OVCAR3 (cell line): ENCODE data around the gene EMCN.

- RRBS, result 5% methylated on average over 27 of the region's 69 CpGs
Observed at GRCh38 chr4:98927942-98928972, 676 bp downstream of the EIF4E start.

DNA sequence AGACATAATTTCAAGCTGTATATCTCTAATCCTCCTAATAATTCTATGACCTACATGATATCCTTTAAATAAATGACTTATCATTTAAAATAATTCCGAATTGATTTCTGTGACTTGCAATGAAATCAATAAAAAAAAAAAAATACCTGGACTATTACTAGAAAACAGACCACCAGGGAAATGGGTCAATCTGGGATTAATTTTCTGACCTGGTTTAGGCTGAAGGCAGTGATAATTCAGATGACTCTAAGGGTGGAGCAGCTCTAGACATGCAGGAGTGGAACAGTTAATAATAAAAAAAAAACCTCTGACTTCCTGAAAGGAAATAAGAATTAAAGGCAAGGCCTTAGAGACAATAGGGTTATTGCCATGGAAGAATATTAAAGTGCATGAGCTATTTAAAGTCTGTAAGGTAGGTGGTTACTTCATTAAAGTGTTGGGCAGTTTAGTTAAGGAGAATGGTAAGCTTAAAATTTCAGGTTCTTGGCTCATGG, 14.5 kb upstream of the ADH5 start:
- RRBS, result no CpG with 5 or more reads among the region's 1 CpG

- RRBS, result no CpG with 5 or more reads among the region's 3 CpGs
Observed at GRCh38 chr4:99310570-99311232, 10.5 kb downstream of the ADH1B start.

- RRBS, result no CpG with 5 or more reads among the region's 3 CpGs
Observed at GRCh38 chr4:99413018-99413250, 22.2 kb downstream of the ADH7 start.

DNA sequence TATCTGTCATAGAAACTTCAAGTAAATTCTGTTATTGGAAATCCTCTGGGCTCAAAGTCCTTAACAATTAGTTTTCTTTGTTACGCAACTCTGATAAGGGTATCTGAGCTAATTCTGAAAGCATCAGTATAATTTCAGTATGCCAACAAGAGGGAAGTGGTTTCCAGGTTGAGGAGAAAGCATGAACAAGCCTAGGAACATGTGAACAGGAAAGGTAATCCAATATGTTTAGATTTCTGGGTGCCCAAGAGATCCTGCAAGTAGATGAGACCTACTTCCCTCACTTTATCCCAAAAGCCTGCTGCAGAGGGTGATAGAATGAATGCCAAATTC, 21.9 kb downstream of the ADH7 start:
- RRBS, result no CpG with 5 or more reads among the region's 1 CpG

- RRBS, result no CpG with 5 or more reads among the region's 7 CpGs
Observed at GRCh38 chr4:99642568-99643074, 15.0 kb downstream of the C4orf54 start.

- RRBS, result no CpG with 5 or more reads among the region's 1 CpG
Observed at GRCh38 chr4:99648263-99648779, 9.3 kb downstream of the C4orf54 start.

GRCh38 chr4:99945724-99946345, 583 bp downstream of the DNAJB14 start:
- RRBS, result 4% methylated on average over 11 of the region's 24 CpGs

DNA sequence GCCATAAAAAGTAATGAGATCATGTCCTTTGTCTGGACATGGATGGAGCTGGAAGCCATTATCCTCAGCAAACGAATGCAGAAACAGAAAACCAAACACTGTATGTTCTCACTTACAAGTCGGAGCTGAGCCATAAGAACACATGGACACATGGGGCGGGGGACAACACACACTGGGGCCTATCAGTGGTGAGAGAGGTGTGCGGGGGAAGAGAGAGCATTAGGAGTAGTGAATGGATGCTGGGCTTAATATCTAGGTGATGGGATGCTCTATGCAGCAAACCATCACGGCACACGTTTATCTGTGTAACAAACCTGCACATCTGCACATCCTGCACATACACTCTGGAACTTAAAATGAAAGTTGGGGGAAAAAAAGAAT, 81.2 kb downstream of the EMCN start:
- RRBS, result no CpG with 5 or more reads among the region's 6 CpGs

DNA sequence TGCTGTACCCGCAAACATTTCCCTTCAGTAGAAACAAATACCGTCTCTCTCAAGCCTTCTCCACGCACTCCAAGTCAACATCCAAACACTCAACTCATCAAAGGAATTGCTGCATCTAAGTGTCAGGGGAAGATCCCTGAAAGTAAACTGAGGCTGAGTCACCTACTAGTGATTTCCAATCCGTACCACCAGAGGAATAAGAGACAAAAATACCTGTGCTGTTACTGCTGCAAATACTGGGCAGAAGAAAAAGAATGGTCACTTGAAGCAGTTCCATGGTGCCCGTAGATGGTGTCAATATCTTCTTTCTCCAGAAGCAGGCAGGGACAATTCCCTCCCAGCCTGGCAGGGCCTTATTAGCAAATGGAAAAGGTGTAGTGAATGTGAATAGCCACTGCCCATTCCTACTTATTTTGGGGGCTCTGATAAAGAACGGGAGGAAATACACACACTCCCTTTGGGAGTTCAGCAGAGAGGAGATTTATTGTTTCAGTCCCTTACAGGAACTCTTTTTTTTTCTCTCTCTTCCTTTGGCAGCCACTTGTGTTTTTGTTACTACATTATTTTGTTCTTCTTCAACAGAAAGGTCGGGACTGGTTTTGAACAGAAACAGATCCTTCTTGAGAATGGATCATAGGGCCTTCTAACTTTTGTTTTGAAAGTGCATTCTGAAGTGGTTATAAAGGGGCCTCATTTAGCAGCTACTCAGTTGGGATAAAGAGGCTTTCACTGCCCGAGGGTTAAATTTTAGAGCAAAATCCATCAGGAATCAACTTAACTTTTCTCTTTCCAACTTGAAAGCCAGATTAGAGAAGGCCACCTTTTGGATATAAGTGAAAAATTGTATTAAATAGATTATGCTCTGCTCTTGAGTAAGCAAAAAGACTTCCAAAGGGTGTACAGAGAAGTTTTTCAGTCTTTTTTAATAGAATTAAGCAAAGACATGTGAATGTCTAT, at the start of gene EMCN:
Gene EMCN (minus strand): TSS at position 385 of the 957 bp plus-strand sequence.
- RRBS, result no CpG with 5 or more reads among the region's 8 CpGs

DNA sequence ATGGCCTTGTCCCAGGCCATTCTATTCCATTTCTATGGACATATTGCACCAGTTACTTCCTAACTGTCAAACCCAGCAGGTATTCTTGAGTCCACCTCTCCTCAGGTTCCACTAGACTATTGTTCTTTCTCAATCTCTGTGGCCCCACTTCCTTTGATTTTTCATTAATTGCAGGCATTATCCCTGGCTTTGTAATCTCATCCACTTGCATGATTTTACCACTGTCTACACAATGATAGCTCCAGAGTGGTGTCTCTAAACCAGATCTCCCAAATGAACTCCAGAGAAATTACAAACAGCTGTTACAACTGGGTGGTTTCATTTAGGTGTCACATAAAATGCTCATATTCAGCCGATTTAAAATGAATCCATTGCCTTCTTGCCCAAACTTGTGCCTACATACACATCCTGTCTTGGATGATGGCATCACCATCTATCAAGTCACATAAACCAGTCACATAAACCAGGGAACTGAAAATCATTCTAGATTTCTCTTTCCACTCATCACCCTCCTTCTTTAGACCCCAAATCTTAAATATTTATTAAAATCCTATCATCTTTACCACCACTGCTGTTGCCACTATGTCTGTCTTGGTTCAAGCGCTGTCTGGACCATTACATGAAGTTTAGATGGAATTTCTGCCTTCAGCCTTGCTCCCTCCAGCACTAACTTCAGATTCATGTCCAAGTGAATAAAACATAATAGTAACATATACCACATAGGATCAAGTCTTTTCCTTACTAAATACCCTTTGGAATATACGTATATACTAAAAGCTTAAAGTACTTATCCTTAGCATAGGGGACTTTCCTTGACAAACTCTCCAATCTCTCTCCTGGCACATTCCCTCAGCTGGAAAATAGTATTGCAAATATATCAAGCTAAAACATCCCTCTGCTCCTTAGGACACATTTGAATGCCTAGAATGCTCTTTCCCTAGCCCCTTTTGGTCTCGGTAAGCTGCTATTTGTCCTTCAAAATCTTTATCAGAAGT, 203.5 kb downstream of the PPP3CA start:
- RRBS, result no CpG with 5 or more reads among the region's 4 CpGs

DNA sequence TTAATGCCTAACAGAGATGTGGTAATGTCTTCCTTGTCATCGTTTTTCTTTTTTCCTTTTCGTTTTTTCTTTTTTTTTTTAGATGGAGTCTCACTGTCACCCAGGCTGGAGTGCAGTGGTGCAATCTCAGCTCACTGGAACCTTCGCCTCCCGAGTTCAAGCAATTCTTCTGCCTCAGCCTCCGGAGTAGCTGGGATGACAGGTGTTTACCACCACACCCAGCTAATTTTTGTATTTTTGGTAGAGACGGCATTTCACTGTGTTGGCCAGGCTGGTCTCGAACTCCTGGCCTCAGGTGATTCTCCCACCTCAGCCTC, 100.3 kb downstream of the PPP3CA start:
- RRBS, result no CpG with 5 or more reads among the region's 7 CpGs

DNA sequence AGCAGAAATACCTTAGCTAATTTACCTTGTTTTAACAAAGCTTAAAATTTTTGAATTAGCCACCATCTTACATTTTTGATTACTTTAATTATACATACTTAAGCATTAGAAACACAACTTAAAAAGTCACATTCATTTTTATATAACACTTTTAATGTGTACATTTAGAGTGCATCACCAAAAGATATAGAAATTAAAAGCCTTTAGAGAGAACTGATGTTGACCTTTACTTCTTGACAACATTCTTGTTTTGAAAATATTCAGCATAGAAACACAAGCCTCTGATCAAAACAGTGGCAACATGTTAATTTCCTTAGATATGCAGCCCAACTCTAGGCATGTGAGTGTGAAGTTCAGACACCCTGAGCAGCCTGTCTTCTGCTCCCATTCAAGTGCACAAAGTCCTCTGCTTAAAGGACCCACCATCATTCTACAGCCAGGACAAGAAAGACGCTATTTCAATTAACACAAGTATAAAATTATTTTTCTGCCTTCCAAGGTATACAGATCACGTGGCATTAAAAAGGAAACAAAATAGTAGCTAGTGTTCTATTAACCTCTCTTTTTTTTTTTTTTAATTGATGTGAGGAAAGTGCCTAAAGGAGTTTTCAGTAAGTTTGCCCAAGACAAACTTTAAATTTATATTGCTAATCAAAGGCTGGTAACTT, 60.0 kb downstream of the PPP3CA start:
- RRBS, result no CpG with 5 or more reads among the region's 2 CpGs

- RRBS, result no CpG with 5 or more reads among the region's 5 CpGs
Observed at GRCh38 chr4:101306137-101306802, 41.1 kb downstream of the PPP3CA start.

DNA sequence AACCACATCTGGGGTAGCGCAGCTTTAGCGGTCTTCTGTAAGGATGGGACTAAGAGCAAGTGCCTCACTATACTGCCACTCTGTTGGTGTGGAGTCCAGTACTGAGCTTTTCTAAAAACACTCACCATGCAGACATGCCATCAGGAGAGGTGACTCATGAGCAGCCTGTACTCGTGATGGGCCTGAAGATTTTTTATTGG, 9.7 kb downstream of the PPP3CA start:
- RRBS, result no CpG with 5 or more reads among the region's 3 CpGs

DNA sequence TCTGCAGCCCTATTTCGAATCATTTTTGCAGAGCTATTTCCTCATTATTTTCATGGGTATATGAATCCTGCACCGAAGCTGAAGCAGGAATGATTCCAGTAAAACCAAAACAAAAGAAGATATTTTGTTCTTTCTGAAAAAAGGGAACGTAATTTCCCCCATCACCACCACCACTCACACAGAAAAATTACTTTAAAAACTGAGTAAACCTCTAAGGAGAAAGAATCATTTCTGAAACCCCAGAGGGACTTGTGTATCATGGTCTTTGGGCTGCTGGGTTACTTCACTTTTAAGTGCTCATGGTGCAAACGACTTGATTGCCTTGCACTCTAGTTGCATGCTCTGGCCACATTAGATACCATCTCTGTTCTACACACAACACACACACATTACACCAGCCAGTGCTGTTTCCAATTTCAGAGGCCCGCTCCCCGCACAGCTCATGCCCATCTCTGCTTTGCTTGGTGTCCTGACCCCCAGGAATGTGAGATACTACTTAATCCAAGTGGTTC, 2.2 kb downstream of the PPP3CA start:
- RRBS, result no CpG with 5 or more reads among the region's 6 CpGs

DNA sequence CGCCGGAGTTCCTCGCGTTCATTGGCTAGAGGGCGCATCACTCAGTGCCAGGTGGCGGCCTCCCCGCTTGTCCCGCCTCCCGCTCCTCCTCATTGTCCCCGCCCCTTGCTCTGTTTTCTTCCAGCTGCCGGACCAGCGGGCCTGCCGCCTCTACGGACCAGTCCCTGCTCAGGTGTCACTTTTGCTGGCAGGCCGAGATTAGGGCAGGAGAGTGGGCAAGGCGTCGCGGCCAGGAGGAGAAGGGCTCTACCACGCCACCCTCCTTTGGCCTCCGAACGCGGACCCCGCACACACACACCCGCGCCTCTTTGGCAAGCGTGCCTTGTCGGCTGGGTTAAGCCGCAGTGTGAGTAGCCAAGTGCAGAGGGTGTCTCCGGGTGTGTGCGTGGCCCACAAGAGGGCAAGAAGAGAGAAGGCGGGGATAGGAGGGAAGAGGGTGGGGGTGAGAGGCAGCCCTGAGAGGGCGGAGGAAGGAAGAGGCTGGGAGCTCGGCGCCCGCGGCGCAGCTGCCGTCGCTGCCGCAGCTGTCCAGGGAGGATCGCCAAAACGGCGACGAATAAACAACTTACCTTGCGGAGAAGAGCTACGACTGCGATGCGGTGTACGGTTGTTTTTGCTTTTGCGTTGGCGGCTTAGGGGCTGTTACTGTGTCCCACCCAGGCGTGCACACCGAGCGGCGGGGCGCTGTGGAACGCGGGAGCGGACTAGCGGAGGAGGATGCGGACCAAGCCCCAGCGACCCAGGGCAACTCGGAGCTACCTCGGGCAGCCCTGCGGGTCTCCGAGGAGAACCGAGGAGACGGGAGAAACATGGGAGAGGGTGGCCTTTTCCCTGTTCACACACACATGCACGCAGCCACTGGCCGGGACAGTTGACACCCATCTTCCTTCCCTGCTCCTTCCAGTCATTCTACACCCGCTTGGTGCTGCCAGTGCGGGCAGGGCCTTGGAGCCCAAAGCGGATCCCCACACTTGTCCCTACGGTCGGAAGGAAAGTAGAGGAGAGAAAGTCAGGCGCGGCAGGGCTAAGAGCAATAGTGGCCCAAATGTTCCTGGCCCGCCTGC, 670 bp upstream of the PPP3CA start:
- RRBS, result 7% methylated on average over 4 of the region's 78 CpGs

GRCh38 chr4:101355773-101356795, 8.8 kb upstream of the PPP3CA start:
- RRBS, result no CpG with 5 or more reads among the region's 9 CpGs

DNA sequence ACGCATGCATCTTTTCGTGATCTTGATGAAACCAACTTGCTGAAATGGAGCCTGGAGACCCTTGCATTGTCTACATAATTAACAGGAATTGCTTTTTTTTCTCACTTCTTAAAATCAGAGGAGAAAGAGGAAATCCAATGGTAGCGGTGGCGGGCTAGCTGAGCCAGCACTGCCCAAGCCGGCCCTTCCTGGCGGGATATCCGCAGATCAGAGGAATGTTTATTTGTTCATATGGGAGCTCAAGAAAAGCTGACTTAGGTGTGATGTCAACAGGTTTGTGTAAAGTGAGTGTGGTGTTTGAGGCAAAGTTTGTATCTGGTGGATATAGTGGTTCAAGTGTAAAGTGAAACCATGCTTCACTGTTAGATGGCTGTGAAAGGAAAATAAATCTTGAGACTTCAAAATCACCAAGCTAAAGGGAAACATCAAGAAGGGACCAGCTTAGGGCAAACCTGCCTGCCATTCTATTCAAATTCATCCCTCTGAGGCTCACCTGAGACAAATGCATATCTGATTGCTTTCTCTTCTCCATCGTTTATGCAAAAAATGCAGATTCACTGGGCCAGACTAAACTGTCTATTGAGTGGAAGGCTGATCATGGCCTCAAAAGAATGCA, 561 bp upstream of the SLC39A8 start:
- RRBS, result no CpG with 5 or more reads among the region's 8 CpGs